Cardiac atrium fibroblast (primary cell): Measurements from ENCODE around the gene FBLN2.

DNA sequence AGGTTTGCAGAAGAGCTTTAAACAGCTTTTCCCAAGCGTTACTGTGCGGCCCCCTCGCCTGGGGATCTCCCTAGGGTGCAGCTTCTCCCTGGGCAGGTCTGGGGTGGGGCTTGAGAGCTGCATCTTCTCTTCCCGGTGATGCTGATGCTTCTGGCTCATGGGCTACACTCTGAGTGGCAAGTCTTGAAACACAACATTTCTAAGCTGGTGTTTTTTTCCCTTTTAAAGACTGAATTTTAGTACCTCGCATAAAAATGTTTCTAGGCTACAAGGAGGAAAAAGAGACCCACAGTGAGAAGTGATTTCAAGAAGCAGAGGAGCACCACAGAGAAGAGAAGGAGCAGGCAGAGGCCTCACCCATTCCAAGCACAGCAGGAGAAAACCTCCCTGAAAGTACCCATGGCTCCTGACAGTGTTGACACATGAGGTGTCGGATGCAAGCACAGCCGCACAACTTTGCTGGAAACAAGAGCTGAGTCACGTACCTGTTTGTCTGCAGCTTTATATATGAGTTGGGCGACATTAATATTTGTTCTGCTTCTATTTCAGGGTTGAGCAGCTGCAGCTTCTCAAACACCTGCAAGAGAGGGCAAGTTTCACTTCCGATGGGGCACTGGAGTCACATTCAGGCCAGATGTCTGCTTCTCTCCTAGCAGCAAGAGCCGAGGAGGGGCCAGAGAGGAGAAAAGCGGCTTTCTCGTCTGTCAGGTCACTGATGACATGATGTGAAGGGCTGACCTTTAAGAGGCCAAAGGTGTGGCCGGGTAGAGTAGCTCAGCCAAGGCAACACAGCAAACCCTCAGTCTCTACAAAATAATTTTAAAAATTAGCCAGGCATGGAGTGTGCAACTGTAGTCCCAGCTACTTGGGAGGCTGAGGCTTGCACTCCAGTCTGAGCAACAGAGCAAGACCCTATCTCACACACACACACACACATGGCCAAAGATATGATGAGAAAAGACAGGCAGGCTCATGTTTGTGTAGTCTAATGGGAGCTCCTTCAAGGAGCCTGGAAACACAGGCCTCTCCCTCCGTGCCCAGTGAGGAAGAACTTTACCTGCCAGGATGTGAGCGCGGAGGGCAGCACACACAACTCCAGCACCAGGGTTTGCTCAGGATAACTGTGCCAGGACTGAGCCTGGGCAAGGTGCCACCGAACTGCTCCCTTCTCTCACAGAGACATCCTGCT, 87.9 kb downstream of the NUP210 start:
- RAMPAGE, long total RNA, result no peak

DNA sequence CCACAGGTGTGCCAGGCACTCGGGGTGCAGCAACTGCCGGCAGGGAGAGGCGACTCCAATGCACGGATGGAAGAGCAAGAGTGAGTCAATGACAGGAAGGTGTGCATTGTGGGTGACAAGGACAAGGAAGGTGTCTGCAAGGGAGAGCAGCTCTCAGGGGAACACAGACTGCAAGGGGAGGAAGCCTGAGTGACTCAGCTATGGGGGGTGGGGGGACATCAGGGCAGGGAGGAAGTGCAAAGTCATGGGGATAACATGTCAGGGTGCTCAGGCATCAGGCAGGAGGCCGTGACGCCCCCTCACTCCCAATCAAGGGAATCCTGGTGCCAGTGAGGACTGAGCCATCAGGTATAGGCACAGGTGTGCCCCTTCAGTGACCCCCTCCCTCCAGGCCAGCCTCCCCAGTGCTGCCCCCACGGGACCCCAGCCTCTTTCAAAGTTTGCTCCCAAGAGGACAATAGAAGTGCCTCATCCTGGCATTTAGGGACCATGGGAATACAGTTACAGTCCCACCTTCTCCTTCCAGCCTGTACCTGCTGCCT, 67.3 kb downstream of the NUP210 start:
- RAMPAGE, long total RNA, result no peak

DNA sequence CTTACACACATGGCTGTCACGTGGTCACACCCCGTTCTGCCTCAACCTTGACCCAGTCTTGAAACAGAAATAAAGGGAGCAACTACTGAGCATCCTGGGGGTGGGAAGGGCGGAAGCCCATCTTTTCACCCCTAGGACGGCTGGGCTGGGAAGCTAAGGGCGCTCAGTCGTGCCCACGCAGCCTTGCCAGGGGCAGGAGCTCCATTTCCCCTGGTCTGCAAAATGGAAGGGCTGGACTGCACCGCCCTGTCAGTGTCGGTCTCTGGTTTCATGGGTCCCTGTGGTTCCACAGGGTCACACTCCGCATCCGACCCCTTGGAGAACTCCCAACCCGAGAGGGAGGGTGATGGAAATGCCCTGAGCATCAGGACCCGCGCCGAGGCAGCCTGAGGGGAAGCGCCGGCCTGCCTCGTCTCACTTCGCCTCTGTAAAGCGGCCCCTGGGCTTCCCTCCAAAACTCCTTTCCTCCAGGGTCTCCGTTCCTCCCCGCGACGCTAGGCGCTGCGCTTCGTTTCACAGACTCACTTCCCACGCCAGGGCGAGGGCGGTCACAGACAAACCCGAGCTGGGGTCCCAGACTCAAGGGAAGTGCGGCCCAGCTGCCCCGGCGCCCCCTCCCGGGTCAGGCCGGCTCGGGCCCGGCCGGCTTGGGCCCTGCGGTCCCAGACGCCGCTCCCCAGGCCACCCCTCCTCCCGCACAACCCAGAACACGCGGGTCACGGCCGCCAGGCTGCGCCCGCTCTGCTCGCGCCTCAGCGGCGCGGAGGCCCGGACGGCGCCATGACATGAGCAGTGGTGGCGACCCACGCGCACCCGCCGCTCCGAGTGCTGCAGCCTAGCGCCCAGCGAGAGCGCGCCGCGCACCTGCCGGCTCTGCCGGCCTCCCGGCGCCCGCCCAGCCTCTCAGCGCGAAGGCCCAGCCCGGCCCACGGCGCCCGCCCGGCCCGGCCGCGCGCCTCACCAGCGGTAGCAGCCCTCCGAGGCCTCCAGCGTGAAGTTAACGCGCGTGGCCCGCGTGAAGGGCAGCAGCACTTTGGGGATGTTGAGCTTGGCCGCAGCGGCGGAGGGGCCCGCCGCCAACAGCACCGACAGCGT, 676 bp downstream of the NUP210 start:
- RAMPAGE, long total RNA, result no peak

- RAMPAGE, long total RNA, result no peak
Measured at GRCh38 chr3:13484219-13484607, 4.1 kb downstream of the HDAC11 start.

- RAMPAGE, long total RNA, result no peak
Measured at GRCh38 chr3:13525621-13526581, 23.0 kb upstream of the FBLN2 start.

DNA sequence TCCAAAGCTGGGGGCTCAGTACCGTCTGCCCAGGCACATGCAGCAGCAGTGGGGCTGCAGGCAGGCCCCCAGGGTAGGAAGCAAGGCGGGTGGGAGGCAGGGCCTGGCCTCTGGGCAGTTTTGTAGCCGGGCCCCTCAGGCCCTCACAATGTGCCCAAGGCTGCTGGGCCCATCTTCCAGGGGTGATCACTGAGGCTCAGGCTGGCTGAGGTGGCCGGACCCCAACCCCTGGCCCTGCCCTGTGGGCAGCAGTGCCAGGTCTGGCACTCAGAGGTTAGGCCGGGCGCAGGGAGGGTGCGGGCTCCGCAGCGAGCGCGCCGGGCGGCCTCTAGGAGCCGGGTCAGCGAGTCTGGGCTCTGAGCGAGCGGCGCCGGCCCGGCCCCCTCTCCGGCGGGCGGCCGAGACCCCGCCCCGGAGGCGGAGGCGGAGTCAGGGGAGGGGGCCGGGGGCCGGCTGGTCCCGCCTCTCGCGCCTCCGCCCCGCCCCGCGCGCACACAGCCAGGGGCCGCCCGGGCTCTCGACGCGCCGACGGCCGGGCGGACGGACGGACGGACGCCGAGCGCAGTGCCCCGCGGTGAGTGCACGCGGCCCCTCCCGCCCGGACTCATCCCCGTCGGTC, at the start of gene FBLN2:
Gene FBLN2, plus strand, starts transcription at position 491 of the 619 bp plus-strand sequence.
- RAMPAGE, long total RNA, result start-site peak on the plus strand centred at position 527 of the sequence, 33 bp wide, 1,932 and 302 reads in 2 replicates

- RAMPAGE, long total RNA, result no peak
Measured at GRCh38 chr3:13650533-13650965, 101.6 kb downstream of the FBLN2 start.

GRCh38 chr3:14402110-14402519, 291 bp upstream of the SLC6A6 start:
- RAMPAGE, long total RNA, result no peak

- RAMPAGE, long total RNA, result no peak
Measured at GRCh38 chr3:14452652-14453429, 50.4 kb downstream of the SLC6A6 start.

DNA sequence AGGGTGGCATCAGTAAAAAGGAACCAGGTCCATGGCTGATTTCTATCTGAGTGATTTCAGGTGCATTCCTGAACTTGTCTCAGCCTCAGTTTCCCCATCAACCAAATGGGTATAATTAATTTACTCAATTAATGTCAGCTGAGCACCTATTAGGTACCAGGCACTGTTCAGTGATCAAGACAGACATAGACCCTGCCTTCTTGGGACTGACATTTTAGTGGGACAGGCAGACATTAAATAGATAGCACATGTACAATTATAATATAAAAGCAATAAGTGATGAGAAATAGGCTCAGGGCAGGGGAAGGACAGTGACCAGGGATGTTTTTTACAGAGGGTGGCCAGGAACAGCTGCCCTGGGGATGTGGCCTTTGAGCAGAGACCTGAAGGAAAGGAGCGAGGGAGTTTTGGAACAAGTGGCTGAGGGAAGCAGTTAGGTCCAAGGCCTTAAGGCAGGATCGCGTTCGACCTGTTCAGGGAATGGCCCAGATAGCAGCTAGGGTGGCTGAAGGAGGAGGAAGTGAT, 51.1 kb downstream of the SLC6A6 start:
- RAMPAGE, long total RNA, result no peak

GRCh38 chr3:14480104-14480809, 59.9 kb downstream of the GRIP2 start:
- RAMPAGE, long total RNA, result no peak

DNA sequence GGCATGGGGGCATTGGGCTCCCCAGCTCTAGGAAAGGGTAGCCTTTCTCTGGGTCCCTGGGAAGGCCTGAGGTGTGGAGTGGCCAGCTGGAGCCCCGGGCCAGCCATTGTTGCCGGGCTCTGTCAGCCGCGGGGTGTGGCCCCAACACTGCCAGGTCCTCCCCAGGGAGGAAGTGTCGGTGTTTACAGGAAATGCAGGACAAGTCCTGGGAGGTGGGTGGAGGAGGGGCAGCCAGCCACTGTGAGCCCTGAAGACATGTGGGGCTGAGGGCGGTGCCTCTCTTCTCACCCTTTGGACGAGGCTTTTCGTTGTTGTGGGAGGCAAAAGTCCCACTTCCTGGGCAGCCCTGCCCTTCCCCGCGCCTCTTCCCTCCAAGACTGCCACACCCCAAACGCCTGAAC, 29.1 kb downstream of the FGD5 start:
- RAMPAGE, long total RNA, result no peak

GRCh38 chr3:14876970-14877696, 58.4 kb downstream of the FGD5 start:
- RAMPAGE, long total RNA, result no peak

DNA sequence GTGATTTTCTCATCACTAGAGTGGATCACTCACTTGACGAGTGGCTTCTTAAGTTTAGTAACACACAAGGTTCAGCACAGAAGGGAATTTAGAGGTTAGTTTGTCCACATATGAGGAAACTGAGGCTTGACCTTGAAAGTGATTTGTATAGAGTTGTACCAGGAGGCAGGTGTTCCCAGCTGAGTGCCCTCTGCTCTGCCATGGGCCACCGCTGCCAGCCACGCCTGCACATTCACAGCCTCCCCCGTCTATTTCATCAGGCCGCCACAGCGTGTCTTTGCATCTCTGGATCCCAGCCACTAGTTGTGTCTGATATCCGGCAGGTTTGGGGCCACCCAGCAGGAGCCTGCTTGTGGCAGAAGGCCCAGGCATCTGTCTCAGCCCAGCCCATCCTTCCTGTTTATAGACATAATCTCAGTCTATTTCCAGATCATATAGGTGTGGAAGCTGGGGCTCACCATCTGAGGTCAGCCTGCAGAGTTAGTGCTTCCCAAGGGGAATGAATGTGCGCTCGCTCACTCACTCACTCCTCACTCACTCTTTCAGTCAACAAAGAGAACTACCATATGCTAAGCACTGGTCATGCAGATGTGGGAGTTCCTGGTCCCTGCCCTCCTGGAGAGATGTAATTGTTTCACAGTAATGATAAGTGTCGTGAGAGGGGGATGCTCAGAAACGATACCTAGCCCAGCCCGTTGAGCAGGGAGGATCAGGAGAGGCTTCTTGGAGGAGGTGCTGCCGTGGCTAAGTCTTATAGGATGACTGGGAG, 60.5 kb downstream of the FGD5 start:
- RAMPAGE, long total RNA, result no peak

GRCh38 chr3:15044293-15044969, 20.7 kb downstream of the MRPS25 start:
- RAMPAGE, long total RNA, result no peak

GRCh38 chr3:15064015-15064277, 1.2 kb downstream of the MRPS25 start:
- RAMPAGE, long total RNA, result no peak

DNA sequence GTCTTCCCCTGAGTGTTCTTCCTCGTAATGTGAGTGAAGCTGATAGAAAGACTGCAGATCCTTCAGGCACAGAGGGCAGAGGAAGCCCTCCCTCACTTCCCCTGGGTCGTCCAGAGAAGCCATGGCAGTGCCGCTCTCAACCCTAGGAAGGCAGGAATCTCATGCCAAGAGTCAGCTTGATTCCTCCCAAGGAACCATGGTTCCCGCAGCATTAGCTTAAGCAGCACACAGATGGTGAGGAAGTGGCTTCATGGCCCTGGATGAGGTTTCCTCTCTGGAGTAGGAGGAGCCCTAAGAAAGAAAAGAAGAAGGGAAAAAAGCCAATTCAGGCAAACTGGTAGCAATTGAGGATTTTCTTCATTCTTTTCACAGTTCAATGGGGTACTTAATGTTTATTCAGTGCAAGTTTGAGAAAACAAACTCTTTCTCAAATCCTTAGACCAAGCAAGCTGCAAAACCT, 2.9 kb downstream of the RBSN start:
- RAMPAGE, long total RNA, result no peak

- RAMPAGE, long total RNA, result no peak
Measured at GRCh38 chr3:15294044-15294322, 38.4 kb downstream of the SH3BP5 start.

GRCh38 chr3:15347762-15348236, 15.4 kb upstream of the SH3BP5 start:
- RAMPAGE, long total RNA, result no peak

- RAMPAGE, long total RNA, result no peak
Measured at GRCh38 chr3:15361266-15362395, 29.2 kb upstream of the SH3BP5 start.